H9 (cell line): ENCODE data around the gene PRSS27.

- PRO-cap: unidirectional peak, plus-strand start at chr16:2213899
These were observed 766 bp downstream of the PGP start for GRCh38 chr16:2213633-2214514.

DNA sequence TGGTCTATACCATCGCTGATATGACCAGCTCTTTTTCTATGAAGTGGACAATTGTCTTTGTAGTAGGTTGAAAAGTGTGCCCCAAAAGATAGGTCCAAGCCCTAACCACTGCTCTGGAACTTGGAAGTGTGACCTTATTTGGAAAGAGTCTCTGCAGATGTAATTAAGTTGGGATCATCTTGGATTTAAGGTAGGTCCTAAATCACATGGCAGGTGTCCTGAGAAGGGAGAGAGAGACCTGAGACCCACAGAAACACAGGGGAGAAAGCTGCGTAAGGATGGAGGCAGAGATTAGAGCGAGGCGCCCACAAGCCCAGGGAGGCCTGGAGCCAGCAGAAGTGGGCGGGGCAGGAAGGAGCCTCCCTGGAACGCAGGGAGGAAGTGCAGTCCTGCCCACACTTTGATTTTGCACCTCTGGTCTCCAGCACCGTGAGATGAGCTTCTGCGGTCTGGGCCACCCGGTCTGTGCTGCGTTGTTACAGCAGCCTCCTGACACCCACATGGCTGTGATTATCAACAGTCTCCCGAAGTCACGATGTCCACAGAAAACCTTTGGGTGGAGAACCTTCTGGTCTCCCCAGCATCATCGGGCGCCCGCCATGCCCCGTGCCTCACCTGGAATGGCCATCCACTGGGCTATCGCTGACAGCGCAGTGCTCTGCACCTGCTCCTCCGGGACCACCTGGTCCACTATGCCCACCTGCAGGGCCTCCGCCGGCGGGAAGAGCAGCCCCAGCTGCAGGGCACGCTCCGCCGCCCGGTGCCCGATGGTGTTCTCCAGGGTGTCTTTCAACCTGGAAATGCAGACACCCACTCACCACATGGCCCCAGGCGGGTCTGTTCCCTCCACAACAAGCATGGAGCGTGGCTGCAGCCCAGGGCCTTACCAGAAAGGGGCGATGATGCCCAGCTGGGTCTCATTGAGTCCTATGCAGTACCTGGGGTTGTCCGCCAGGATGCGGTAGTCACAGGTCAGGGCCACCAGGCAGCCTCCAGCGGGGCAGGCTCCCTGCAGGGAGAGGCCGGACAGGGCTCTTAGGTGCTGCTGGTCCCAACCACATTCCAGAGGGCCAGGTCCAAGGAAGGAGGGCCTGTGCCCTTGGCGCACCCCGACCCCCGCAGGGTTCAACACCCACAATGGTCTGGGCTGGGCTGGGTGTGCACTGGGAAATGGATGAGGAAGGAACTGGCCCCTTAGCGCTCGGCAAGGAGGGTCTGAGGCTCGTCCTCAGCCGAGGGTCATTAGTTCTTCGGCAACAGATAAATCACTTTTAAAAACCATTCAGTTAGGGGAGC is 6.6 kb downstream of the DNASE1L2 start:
- PRO-cap: no peak

DNA sequence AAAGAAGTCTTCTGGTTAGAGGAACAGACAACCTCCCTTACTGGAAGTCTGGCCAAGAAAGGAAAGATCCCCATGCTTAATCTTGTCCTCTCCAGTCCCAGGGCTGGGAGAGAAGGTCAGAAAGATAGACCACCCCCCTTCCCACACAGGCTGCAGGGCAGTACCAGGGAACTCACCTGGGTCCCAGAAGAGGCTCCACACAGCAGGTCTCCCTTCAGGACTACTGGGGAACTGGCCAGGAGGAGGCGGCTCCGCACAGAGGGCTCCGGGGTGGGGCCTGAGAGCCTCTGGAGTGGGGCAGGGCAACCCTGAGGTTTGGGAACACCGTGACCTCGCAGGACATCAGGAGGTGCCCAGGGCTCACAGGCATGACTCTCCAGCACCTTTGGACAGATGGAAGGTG is 11.1 kb downstream of the ABCA3 start:
- PRO-cap: no peak

DNA sequence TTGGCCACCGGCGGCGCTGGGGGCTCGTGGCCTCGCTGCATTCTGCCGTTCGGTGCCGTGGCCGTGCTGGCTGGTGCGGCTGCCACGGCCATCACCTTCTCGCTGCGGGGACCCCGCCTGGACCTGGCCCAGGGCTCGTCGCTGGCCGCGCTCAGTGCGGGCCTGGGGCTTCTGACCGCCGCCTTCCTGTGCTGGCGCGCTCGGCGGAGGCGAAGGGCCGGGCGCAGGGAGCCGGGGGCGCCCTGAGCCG is 3.3 kb upstream of the NTN3 start:
- PRO-cap: bidirectional peak, plus-strand start at position 40 of the sequence, minus-strand start outside the sequence; bidirectional peak, plus-strand start outside the sequence, minus-strand start at position 188 of the sequence

GRCh38 chr16:2468158-2468845 is 2.8 kb upstream of the NTN3 start:
- PRO-cap: bidirectional peak, plus-strand start at chr16:2468422, minus-strand start at chr16:2468095; bidirectional peak, plus-strand start at chr16:2468940, minus-strand start at chr16:2468760

DNA sequence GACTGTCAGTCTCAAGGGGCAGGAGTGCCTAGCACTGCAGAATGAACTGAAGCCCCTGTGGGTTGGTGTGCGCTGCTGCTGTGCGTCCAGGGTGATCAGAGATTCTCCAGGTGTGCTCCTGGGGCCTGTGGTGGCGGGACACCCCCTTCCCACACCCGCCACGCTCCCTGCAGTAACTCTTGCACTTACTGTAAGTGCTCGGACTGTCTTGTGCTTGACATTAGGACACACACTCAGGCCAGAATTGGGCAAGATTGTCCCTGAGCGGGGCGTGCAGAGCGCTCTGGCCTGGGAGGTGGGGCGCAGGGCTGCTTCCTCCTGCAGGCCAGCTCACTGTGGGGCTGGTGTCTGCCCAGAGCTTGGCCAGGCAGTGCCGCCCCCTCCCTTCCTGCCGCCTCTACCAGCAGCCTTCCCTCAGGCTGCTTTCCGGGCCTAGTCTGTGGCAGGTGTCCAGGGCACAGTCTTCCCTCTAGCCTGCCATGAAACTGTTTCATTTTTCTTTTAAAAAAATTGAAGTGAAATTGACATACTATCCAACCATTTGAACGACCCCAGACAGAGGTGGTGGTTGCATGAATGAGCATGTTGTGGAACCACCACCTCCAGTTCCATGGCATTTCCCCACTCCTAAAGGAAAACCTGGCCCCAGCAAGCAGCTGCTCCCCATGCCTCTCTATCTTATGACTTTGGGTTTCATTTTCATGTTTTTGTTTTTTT is 6.0 kb upstream of the ATP6V0C start:
- PRO-cap: no peak

- PRO-cap: no peak
These were observed 2.4 kb upstream of the ATP6V0C start for GRCh38 chr16:2511297-2511777.

- PRO-cap: bidirectional peak, plus-strand start at chr16:2513952, minus-strand start at chr16:2513593
These were observed 284 bp upstream of the ATP6V0C start for GRCh38 chr16:2513513-2513822.

- PRO-cap: no peak
These were observed 48.6 kb downstream of the PDPK1 start for GRCh38 chr16:2586232-2587026.

DNA sequence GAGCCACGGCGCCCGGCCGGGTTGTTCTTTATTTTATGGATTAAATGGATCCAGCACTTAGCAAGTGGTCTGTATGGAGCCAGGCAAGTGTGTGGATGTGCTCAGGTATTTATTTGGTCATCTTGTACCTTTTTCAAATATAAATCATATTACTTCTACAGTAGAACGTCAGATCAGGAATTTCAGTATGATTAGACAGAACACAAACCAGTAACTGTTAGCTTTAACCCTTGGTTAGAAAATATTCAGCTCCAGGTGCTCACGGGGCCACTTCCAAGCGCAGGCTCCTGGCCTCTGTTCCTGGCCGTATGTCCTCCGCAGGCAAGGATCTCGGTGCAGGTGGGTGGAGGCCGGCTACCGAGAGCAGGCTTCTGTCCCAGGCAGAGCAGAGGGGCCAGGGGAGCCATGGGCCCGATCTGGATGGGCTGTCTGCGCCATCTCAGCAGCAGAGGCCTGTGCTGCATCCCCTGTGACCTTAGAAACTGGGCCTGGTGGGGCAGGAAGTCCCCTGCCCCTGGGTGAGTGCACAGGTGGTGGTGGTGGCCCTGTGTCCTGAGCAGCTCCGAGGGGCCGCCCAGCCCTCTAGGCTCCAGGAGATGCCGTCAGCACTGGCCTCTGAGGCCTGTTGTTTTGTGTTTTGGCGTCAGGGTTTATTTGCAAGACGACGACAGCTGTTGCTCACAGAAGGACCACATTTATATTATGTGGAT is 58.8 kb downstream of the PDPK1 start:
- PRO-cap: no peak

- PRO-cap: no peak
These were observed 59.7 kb downstream of the PDPK1 start for GRCh38 chr16:2597186-2598191.

DNA sequence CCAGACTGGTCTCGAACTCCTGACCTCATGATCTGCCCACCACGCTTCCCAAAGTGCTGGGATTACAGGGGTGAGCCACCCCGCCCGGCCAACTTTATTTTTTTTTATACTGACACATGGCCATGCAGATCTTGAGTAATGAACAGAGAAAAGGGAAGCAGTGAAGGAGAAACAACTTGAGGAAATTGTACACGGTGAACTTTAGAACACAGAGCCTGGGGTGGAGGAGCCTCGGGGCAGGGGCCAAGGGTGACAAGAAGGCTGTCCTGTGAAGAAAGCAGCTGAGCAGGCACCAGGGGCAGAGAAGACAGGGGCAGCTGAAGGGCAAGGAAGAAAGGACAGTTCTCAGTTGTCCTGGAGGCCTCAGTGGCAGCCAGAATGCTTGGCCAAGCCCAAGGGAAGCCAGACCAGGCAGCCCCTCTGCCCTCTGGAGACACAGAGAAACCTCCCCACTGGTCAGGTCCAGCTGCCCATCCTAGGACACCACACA is 7.8 kb upstream of the KCTD5 start:
- PRO-cap: no peak

DNA sequence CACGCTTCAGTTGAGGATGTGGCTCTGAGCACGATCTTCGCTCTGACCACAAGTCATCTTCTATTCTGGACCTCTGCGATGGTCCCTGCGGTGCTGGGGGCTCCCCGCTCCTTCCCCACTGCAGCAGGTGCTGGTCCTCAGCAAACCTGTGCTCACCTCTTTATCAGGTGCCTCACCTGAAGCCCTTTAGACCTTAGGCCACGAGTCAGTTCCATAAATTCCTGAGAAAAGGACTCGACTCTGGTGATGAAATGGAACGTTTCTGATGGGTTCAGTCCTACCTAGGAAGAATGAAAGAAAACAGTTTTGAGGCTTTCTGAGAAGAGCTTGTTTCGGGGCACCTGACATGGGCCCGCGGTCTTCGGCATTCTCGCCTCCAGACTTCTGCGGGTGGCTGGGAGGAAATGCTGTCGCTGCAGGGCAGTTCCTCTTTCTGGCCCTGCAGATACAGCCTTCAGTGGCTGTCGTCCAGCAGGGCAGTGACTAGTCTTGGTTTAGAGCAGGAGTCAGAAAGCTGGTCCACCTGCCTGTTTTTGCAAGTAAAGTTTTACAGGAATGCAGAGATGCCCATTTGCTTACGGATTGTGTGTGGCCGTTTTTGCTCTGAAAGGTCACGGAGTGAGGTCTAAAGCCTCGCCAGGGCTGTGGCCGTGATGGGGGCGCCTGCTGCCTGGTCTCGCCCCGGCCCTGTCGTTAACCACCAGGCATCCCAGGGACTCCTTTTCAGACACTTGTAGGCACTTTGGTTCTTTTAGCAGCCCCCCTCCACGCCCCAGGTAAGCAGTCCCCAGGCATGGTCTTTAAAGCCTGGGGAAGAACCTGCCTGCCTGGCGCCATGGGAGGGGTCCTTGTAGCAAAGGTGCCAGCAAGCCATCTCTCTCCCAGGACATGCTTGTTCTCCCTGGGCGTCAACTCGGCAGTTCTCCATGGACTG is 4.9 kb downstream of the KCTD5 start:
- PRO-cap: no peak

- PRO-cap: no peak
These were observed at the start of gene PRSS27 for GRCh38 chr16:2720027-2720436. PRSS27 (minus strand) TSS chr16:2720224.

- PRO-cap: no peak
These were observed 3.1 kb downstream of the SRRM2 start for GRCh38 chr16:2755523-2756032.

GRCh38 chr16:2764183-2764303 is 11.6 kb downstream of the SRRM2 start:
- PRO-cap: no peak

DNA sequence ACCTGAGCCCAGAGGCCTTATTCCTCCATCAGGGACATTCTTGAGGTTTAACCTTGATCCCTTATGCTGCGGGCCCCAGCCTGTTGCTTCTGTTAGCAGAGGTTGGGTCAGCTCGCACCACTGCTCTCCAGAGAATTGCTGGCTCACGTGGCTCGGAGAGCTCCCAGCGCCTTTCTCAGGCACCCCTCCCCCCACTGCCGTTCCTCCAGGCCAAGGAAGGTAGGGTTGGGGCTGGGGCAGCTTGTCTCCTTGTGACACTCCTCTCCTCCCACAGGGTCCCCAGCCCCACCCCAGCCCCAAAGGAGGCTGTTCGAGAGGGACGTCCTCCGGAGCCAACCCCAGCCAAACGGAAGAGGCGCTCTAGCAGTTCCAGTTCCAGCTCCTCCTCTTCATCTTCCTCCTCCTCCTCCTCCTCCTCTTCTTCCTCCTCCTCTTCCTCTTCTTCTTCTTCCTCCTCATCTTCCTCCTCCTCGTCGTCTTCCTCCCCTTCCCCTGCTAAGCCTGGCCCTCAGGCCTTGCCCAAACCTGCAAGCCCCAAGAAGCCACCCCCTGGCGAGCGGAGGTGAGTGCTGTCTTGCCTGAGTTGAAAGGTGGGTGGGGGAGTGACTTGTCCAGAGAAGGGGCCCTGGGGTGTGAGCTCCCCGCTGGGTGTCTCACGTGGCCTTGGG is 8.2 kb downstream of the ELOB start:
- PRO-cap: no peak

DNA sequence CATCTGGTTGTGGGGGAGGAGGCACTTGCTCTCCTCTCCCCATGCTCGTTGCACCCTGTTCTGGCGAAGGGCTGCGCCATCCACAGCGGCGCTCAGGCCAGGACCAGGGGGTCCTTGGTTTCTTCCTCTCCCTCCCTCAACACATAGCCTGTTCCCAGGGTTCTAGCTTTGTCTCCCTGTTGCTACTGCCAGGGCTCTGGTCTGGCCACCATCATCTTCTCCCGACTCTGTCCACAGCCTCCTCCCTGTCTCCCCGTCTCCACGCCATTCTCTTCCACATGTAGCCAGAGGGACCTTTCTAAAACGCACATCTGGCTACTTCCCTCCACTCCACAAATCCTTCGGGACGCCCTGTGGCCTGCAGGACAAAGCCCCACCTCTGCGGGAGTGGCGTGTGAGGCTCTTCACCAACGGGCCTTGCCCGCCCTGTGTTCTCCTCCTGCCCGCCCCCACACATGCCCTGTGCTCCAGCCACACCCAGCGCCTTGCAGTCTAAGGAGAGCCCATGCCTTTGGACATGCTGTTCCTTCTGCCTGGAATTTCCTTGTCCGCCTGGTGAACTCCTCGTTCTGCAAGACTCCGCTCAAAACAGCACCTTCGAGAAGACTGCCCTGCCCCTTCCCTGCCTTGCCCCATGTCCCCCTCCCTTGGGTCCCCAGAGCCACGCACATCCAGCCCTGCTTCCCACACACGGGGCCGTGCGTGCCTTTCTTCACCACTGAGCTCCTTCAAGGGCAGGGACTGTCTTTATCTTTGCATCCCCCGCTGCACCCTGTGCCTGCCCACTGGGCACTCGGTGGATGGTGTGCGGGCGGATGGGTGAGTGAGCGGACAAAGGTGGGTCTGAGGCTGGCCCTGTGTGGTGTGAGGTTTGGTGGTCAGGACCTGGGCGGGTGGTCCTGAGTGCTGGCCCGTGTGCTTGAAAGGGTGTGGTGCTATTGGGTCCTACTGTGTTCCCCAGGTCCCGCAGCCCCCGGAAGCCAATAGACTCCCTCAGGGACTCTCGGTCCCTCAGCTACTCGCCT is 7.4 kb downstream of the ELOB start:
- PRO-cap: no peak

- PRO-cap: bidirectional peak, plus-strand start at chr16:2882284, minus-strand start at chr16:2882299
These were observed 1.1 kb upstream of the FLYWCH2 start for GRCh38 chr16:2881765-2882475.

- PRO-cap: no peak
These were observed 12.7 kb upstream of the FLYWCH1 start for GRCh38 chr16:2899002-2899375.